Right ventricle myocardium (tissue), 1 donor: ENCODE measurements around a stretch of chr1.

DNA sequence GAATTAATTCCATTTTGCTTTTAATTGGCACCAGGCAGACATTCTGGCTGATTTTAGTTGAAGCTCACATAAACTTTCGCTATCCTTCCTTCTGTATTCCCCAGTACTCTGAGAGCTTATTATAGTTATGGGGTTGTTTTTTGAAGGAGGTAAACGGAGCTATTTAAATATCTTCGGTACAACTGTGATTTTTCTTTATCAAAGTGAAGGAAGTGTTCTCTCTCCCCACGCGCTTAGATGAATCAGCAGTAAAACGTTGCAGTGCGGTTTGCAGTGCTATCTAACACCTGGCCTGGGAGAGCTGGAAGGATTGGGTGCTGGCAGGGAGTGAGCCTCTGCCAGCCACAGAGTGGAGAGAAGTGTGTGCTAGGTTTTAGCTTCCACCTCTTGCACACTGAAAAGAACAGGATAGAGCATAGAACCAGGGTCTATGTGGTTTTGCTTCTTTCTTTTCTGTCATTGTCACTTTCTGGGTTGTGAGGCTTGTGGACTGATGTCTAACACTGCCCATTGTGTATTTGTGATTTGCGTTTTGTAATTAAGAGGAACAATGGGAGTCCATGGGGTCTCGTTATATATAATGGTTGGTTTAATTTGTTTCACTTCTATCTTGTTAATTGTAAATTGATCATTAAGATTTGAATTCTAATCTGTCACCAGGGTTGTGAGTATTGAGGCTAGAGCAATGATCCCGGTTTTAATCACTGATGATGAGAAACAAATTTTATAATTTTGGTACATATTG, 166.0 kb downstream of the SDCCAG8 start:
- PRO-cap, 2 experiments = no peak in any of the 2 experiments

DNA sequence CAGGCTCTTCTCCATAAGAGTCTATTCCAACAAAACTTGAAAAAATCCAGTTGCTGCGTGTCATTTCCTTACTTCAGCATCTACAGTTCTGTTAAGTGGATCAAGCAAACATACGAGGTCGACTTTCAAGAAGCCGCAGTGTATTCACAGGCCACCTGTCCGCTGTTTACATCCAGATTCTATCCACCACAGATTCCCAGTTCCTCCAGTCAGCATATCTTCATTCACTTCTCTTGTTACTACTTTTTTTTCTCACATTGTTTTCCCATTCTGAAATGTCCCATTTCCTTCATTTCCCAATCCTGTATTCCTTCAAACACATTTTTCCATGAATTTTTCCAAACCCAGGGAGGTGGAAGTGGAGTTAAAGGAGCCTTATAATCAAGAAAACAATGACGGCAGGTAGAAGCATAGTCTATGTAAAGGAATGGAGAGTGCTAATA, 281.8 kb downstream of the SDCCAG8 start:
- PRO-cap, 2 experiments = no peak in any of the 2 experiments

DNA sequence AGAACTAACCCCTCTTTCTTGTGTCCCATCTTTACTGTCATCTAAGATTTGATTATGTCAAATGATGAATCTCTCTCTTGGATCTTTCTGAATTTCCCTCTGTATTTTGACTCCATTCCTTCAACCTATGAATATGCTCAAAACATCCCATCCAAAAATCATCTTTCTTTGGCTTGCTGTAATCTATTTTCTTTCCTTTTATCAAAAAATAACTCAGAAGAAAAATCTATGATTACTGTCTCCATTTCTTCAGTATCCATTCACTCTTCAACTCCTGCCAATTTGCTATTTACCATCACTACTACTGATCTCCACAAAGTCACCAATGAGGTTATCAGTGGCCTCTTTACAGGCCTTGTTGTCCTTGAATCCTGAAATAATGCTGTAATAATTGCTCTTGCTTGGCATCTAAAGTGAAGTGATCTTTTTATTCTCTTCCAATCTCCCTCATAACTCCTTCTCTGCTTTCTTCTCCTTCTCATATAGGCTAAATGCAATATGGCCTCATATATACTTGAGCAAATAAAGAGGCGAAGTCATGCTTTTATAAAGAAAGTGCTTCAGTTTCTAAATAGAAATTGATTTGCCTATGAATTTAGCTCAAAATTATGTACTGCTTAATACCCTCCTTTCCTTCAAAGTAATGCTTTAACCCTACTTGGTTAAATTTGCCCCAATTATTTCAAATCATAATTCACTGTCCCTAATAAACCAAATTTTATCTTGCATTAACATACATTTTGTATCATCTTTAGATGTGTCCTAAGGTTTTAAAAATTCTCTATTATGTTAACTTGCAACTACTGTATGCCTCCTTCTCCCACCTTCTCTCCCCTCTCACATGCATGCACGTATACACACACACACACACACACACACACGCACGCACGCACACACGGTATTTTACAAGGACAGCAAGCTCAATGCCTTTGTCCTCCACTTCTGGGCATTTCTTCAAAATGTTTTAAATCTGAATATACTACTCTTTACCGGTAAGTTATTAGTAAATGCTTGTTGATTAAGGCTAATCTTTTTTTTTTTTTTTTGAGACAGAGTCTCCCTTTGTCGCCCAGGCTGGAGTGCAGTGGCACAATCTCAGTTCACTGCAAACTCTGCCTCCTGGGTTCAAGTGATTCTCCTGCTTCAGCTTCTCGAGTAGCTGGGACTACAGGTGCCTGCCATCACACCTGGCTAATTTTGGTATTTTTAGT, 100.1 kb downstream of the AKT3 start:
- PRO-cap, 2 experiments = no peak in any of the 2 experiments

GRCh38 chr1:243778857-243779374, 71.1 kb downstream of the AKT3 start:
- PRO-cap, 2 experiments = no peak in any of the 2 experiments

DNA sequence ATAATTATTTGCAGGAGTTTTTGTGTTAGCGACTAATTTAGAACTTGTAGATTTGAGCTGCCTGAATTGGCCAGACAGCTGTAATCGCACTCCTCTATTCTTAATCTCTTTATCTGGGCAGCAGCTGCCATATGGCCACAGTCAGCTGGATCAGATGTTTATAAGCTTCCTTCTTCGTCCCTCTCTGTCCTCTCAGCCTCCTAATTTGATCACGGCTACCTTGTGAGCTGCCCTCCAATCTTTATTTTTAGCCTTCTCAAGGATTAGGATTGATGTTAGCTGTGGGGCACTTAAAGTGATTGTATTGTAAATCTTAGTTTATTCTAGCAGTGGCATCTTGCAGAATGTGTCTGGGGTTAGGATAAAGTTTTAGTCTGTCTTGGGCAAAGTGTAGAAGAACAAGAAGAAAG, 978 bp downstream of the ZBTB18 start:
- PRO-cap, 2 experiments = no peak in any of the 2 experiments

- PRO-cap, 2 experiments = no peak in any of the 2 experiments
Measured at GRCh38 chr1:244186374-244187126, 135.5 kb downstream of the ZBTB18 start.

DNA sequence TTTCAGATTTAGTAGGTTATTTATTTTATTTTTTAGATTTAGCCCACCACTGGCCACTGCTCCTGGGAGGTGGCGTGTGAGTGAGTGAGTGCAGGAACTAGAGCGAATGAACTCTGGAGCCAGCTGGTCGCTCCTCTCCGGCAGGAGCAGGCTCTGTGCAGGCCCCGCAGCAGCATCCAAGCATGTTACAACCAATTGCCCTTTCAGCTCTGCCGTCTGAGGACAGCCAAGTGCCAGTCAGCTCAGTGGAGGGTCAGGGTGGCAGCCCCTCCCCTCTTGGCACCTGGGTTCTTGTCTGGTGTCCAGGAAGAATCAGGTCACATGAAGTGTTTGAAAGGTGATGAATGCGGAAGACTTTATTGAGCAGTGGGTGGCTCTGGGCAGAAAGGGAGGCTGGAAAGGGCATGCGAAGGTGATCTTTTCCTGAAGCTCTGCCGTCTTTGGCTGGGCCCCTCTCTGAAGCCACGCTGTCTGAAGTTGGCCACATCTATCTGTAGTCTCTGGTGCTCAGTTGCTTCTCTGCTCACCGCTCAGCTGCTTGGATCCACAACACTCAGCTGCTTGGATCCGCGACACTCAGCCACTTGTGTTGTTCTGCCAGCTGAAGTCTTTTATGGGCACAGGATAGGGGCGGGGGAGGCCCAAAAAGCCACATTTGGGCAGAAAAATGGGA, 40.6 kb upstream of the C1orf100 start:
- PRO-cap, 2 experiments = no peak in any of the 2 experiments

DNA sequence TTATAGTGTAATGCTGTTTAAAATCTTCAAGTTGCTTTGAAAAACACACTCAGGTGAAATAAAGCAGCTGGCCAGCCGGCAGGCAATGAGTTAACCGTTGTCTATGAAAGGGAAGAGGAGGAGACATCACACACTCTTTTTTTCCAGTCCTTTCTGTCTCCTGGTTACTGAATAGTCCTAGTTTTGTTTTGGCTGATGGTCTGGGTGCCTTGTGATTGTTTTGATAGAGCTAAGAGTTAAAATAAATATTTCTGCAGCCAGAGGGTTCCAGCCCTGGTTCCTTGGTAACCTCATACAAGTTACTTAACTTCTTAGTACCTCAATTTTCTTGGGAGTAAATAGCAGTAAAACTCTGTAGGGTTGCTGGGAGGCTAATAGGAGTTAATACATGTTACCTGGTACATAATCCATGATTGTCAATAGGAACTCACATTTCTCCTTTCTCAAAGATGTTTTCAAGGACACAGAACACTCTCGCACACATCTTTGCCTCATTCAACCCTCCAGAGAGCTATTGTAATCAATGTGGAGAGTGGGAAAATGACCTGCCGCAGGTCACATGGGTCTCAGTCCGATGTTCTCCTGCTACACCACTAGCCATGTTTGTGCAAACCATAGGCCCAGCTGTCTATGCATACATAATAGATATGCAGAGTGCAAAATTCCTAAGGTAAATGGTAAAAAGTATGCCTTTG, 9.8 kb downstream of the C1orf100 start:
- PRO-cap, 2 experiments = no peak in any of the 2 experiments

DNA sequence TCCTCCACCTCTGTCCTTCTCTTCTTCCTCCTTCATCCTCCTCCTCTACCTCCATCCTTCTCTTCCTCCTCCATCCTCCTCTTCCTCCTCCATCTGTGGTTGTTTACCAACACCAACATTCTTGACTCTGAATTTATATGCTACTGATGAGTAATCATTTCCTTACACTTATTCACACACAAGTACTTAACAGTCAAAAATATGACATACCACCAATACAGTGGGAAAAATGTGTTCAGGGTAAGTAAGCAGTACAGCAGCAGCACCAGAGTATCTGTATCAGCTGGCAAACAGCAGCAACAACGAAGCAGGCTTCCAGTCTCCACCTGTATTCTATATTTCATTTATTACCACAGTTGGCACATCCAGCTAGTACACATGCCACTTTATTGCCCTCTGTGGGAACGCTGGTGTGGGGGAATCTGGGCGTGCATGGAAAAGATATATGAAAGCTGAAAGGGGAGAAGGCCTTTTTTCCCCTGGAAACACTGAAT, 16.1 kb downstream of the ADSS2 start:
- PRO-cap, 2 experiments = no peak in any of the 2 experiments

DNA sequence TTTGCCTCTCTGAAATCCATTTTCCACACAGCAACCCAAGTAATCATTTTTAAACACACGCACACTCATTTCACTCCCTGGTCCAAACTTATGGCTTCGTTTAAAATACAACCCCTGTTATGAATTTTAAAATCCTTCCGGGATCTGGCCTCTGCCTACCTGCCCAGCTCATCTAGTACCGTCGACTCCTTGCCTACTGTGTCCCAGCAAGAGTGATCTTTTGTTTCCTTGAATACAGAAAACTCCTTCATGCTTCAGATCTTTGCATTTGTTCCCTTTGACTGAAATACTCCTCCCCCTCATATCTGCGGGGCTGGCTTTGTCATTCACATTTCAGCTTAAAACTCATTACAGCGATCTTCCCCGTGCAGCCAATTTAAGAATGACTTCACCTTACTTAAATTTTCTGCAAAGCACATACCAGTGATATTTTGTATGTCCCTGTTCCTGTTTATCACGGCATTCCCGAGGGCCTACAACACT, 1.1 kb upstream of the DESI2 start:
- PRO-cap, 2 experiments = no peak in any of the 2 experiments

DNA sequence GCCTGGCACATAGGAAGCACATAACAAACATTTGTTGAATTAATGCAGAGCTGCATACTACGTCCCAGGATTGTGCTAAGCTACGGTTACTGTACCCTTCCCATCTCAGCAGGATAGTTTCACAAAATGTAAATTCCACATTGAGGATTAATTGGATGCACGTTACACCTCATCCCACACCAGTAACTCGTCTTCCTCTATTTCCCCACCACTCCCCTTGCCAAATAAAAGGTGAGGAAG, 691 bp upstream of the DESI2 start:
- PRO-cap, 2 experiments = no peak in any of the 2 experiments

GRCh38 chr1:244655167-244656335, 2.6 kb downstream of the DESI2 start:
- PRO-cap, 2 experiments = no peak in any of the 2 experiments

- PRO-cap, 2 experiments = no peak in any of the 2 experiments
Measured at GRCh38 chr1:244839904-244841144, 4.9 kb downstream of the COX20 start.

GRCh38 chr1:244856378-244856989, 7.9 kb downstream of the HNRNPU start:
- PRO-cap, 2 experiments = no peak in any of the 2 experiments

DNA sequence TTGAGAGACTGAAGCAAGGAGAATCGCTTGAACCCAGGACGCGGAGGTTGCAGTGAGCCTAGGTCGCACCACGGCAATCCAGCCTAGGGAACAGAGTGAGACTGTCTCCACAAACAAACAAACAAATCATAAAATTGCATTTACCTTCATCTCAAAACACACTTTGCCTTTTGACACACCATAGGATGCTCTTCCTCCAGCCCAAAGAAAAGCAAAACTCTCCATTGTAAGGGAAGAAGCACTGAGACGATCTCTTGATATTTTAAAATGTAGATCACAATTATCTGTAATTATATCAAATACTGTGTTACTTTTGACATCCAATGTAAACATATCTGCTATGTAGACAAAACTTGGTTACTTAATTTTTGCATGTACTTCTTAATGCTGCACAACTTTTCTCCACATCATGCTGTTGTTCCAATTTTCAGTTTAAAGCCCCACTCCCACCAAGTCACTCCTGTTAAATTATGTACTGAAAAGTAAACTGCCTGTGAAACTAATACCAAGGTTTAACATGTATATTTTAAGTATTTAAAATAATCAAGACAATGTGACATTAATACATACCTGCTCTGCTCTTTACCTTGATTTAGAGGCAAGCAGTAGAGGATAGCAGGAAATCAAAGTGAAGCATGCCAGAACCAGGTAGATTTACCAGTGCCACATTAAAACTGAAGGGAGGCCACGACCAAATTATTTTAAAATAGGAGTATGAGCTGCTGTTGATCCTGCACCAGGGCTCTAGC, 4.0 kb downstream of the HNRNPU start:
- PRO-cap, 2 experiments = no peak in any of the 2 experiments

- PRO-cap, 2 experiments = no peak in any of the 2 experiments
Measured at GRCh38 chr1:244862399-244862756, 2.0 kb downstream of the HNRNPU start.

DNA sequence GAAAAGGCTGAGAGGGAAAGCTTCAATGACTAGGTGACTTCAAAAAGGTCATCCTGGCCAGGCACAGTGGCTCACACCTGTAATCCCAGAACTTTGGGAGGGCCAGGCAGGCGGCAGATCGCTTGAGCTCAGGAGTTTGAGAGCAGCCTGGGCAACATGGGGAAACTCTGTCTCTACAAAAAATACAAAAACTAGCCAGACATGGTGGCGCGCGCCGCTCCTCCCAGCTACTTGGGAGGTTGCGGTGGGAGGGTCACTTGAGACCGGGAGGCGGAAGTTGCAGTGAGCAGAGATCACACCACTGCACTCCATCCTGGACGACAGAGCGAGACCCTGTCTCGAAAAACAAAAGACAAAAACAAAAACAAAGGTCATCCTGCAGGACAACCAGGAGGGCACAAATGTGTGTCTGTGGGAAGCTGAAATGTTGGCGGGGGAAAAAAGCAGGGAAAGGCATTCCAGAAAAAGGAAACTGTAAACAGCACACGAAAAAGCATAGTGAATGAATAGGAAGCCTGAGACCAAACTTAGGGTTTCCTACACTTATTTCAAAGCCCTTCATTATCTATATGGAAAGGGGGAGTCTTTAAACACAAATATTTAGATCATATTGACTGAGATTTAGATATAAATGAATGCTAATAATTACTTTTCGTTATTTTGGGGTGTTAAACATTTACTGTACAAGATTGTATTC, 988 bp upstream of the EFCAB2 start:
- PRO-cap, 2 experiments = peak in 2 of 2 experiments; most common plus-strand start position 260 of the sequence (in 1); most common minus-strand start position 119 of the sequence (in 1)

DNA sequence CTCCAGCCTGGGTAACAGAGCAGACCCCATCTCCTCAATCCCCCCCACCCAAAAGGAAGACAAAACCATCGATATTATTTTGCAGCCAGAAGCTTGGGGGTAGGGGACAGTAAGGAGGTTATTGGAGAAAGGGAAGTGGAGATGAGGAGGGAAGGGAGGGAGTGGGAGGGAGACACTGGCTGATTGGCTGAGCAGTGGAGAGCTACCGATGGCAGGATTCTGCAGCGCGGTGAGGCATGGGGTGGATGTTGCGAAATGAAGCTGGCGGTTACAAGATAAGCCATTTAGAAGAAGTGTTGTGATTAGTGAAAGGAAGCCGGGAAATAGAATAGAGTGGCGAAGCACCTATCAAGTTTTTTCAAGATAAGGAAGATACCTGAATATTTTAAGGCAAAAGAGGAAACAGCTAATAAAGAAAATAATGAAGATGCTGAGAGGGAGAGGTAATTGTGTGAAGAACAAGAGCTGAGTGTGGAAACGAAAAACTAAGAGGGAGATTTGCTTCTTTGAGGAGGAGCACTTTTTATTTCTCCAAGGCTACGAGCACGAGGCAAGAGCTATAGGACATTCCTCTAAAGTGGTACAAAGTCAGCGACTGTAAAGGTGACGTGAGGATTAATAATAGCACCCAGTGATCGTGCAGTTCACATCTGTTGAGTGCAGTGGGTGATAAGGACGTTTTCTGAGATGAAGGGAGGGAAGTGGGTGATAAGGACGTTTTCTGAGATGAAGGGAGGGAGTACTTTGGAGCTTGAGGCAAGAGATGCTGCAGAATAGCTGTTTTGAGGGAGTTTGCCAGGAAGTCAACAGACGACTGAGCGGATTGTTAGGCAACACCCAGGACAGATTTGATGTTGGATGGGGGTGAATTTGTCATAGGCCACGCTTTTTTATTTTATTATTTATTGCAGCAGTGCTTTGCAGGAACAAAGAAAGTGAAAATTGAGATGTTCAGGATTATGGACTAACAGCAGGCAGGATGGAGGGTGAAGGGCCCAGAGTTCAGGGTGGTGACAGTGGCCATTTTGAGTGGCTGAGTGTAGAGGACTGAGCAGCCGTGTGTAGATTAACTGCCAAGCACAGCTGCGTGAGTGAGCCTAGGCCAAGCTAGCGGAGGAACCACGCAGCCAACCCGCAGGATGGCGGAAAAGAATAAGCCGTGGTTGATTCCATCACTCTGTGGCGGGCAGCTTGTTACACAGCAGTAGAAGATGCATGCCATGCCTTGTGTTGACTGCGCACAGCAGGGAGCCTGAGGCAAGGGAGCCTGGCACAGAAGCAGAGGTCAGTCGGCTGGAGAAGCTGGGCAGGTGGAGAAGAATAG, 82.3 kb downstream of the EFCAB2 start:
- PRO-cap, 2 experiments = no peak in any of the 2 experiments

GRCh38 chr1:245098439-245098898, 56.3 kb upstream of the KIF26B start:
- PRO-cap, 2 experiments = no peak in any of the 2 experiments

DNA sequence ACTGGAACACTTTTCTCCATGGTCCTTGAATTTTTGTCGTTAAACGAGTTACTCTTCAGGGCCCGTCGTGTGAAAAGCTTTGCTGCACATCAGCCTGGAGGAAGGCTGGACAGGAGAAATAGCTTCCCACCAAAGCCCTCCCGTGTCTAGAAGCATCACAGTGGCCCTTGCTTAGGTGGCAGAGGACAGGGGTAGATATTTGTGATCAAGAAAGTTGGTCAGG, 102.6 kb downstream of the KIF26B start:
- PRO-cap, 2 experiments = no peak in any of the 2 experiments